CD14-positive monocyte (primary cell): ENCODE measurements around the genes DTX4 and OR5A2.

DNA sequence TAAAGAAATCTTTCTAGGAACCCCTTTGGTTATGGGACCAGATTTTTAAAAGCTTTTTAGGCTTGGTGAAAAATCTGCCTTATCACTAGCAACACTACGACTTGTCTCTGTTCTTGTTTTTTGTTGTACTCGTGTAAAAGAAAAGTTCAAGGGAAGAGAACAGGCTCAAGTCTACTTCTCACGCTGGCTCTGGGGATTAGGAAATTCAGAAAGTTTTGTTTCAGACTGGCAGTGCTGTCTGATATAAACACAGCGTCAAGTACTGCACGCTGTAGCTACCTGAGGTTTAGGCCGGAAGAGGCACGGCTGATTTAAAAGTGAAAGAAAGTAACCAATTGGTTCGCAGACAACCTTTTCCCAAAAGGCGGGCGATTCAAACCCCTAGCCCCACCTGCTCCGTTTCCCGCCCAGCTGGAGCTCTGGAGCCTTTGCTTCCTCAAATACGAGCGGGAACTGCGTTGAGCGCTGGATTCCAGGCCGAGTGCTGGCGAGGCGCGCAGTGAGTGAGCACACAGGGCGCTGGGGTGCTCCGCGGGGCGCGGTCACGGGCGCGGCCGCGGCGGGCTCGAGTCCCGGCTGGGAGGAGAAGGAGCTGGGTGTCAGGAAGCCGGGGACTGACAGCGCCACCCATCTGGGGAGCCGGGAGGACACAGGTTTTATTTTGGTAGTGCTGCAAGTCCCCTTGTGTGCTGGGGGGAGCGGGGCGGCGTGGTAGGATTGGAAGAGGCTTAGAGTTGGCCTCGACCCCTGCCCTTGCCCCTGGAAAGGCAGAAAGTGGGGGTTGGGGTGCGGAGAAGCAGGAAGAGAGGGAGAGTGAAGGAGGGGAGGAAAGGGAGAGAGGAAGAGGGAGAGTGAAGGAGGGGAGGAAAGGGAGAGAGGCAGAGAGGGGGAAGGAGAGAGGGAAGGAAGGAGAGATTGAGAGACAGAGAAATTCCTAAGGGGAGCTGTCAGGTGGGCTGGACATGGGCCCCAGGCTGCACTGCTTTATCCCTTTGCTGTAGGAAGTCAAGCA lies 2.0 kb downstream of the FAM111A start:
- CAGE, long polyA plus RNA = no peak

DNA sequence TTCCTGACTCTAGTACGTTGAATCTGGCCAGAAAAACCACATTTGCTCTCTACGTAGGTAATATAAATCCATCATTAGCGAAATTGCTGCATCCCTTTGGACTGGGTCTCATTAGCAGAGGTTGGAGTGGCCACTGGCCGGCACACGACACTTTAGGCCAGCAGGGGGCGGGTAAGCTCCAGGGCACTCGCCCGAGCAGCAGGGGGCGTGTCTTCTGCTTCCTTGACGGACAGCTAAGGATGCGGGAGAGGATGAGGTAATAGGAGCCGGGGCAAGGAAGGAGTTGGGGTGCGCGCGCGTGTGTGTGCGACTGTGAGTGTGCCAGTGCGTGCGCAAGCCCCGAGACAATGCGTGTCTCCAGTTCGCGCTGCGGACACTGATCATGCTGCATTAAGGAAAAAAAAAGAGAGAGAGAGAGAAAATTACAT lies 482 bp upstream of the DTX4 start:
- CAGE, long polyA plus RNA = no peak

GRCh38 chr11:59171864-59172699 lies at the start of gene DTX4:
TSS of gene DTX4 (plus strand) at chr11:59172132.
- CAGE, long polyA plus RNA = no peak

DNA sequence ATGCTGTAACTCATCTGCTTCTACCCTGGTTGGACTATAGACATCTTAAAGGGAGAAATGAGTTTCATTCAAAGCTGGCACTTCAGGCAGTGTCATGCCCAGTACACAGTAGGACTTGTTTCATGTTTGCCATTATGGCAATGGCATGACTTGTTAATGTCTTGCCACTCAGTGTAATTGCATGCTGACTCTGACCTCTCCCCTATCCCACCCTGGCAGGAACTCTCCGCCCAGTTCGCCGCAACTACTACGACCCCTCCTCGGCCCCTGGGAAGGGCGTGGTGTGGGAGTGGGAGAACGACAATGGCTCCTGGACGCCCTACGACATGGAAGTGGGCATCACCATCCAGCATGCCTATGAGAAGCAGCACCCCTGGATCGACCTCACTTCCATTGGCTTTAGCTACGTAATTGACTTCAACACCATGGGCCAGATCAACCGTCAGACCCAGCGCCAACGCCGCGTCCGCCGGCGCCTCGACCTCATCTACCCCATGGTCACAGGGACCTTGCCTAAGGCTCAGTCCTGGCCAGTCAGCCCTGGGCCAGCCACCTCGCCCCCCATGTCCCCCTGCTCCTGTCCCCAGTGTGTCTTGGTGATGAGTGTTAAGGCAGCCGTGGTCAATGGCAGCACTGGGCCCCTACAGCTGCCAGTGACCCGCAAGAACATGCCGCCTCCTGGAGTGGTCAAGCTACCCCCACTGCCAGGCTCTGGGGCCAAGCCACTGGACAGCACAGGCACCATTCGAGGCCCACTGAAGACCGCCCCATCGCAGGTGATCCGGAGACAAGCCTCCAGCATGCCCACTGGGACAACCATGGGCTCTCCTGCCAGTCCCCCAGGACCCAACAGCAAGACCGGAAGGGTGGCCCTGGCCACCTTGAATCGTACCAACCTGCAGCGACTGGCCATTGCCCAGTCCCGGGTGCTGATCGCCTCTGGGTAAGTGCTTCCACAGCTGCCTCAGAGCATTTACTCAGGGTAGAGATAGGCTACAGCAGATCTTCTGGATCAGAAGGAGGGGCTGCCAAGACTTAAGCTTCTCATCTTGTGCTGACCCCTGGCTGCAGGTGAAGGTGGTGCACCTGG lies 9.9 kb downstream of the DTX4 start:
- CAGE, long polyA plus RNA = no peak

GRCh38 chr11:59426311-59426855 lies at the start of gene OR5A2:
TSS of gene OR5A2 (minus strand) at chr11:59426413.
- CAGE, long polyA plus RNA = no peak

DNA sequence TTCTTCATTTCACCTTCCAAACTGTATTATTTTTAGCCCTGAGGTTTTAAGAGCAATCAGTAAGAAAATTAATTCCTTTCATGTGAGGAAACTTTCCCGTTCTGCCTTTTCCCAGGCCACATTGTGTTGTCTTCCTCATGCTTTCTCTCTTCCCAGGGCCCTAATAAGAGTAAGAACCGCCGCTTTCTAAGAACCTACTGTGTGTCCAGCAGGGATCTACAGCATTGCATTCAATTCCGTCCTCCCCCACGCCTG lies 46.6 kb downstream of the OR4D9 start:
- CAGE, long polyA plus RNA = no peak

- CAGE, long polyA plus RNA = no peak
Measured at GRCh38 chr11:59575687-59576779, 39.5 kb downstream of the OSBP start.

DNA sequence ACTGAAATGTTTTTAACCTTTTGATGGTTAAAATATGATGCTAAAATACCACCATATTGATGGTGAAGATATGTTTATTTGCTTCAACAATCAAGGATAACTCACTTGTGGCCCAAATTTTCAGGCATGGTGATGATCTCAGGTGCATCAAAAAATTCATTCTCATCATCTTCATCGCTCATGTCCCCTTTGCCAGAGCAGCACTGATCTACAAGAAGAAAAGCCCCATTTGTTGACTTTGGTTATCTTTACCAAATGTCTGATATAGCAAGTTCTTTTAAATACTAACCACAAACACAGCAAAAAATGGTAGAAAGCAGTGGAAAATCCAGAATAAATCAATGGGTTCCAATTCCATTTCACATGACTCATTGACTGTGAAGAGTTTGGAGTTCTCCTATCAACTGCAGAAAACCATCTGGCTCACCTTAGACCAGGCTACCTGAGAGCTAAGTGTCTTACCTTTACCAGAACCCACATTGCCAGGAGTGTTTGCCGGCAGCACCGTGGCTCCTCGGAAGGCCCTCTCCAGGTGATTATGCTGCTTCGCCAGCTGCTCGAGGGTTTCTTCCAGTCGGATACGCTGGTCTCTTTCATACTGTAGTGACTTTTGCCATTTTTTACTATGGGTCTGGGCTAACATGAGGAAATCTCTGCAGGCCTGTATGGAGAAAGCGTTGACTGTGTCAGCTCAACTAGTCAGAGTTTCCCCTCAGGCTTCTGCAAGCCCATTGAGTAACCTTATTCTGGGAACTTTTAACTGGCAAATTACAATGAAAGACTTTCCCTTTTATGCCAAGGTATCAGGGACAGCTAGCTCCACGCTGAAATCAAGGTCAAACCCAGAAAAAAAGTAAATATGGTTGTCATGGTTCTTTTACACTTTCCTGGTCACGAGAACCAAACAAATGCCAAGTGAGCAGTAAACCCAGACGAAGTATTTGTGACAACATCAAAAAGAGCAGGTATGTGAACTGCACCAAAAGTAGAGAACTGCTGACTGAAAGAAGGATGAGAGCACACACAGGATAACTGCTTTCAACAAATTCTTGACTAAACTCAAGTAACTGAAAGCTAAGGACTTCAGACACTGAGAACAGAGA lies 14.0 kb downstream of the OSBP start:
- CAGE, long polyA plus RNA = no peak

DNA sequence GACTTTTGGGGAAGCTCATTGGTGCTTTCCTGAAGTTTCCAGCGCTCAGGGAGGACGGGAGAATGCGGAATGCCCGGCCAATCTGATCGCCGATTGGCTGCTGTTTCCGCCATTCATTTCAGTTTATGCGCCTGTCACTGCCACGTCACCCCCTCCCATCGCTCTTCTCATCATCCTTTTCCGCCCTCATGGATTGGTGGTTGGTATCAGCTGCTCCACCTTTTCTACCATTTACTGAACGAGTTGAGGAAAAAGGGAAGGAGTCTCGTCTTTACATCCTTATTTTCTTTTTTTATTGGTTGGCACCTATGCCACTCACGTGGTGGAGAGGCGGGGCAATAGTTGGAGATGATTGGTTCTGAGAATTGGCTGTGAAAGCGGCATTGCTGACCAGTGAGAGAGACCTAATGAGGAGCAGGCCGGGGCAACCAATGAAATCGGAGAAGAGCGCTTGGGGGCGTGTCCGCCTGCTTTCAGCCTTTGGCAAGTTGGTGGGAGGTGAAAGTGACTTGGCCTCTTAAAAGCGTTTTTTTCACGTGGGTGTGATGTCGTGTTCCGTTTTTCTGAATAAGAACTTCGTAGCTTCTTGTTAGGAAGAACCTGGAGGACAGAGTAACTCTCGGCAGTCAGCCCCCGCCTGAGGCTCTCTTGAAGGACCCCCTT lies 534 bp upstream of the OSBP start:
- CAGE, long polyA plus RNA = no peak

DNA sequence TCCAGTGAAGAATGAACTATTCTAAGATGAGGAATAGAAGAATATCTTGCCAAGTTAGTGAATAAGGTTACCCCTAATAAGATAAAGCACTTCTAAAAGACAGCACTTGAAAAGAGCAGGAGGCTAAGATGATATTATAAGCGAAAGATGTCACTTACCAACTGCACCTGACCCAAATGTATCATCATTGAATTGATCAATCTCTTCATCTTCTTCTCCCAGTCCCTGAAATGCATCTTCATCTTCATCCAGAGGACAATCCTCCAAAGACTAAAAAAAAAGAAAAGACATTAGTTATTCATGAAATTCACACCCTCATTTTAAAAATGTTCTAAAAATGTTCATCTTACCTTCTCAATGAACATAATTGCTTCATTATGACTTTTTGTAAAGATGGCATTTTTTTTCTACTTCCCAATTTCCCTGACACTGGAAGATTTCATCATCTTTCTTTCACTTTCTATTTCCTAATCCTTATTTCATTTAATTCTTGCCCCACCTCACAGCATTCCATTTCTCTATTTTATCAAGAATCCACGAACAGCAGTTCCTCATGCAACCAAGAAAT lies 2.1 kb downstream of the PATL1 start:
- CAGE, long polyA plus RNA = no peak

DNA sequence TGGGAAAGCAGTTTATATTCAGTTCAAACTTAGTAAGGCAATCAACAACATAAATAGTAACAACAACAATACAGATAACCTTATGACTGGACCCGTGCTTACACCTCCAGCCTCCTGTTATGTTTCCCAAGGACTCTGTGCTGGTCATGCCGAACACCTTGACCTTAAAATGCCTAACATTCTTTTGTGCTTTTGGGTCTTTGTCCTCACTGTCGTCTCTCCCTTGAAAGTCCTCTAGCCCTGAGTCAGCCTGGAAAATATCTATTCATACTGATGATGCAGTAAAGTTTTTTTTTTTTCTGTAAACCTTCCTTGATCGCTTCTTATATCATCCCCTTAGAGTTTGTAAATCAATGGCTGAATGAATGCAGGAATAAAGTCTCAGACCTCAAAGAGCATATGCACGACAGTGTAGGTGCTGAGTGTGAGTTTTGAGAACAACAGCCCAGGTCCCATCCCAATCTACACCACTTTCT lies 8.9 kb downstream of the TCN1 start:
- CAGE, long polyA plus RNA = no peak

- CAGE, long polyA plus RNA = no peak
Measured at GRCh38 chr11:60336645-60337290, 9.7 kb downstream of the MS4A6E start.

DNA sequence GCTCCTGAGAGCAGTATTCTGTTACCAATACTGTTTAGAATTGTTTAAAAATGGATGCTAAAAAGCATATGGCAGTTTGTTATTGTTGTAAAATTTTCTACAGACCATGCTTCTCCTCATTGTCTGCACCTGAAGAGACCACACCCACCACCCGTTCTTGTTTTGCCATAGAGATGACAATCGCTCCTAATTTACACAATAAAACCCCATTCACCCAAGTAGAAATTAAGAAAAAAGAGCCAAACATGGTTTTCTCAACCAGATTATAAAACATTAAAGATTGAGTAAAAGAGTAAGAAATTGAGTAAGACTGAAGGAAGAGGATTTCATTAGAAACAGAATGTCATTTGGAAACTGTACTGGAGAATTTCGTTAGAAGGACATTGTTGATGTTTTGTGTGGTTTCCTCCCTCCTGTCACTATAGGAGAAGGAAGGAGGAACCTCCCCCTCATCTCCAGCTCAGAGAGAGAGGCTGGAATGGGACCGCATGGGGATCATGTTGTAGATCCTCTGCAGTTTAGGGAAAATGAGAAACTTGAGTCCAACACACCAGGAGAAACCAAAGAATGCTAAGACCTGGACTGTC lies 14.3 kb upstream of the MS4A7 start:
- CAGE, long polyA plus RNA = no peak

DNA sequence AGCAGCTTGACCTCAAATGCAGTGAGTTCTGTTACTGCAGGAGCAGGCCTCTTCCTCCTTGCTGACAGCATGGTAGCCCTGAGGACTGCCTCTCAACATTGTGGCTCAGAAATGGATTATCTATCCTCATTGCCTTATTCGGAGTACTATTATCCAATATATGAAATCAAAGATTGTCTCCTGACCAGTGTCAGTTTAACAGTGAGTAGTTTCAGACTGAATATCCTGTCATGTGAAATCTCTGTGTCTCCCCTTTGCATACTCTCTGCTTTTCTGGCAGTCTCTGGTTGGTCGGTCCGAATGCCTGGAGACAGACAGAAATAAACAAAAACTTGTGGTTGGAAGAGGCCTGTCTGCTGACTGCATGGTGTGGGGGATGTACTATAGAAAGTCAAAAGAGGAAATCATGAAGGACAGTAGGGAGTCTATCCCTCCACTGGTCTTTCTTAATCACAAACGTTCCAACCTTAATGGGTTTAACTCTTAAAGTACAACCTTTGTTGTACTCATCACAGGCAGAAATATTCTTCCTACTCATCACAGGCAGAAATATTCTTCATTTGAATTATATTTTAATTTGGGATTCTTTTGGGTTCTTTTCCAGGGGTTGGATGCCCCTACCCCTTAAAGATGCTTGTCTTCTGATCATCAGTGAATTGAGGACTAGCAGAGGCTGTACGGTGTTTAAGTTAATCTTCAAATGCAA lies 6.7 kb upstream of the MS4A14 start:
- CAGE, long polyA plus RNA = no peak

GRCh38 chr11:60457416-60458055 lies 1.9 kb downstream of the MS4A1 start:
- CAGE, long polyA plus RNA = no peak

DNA sequence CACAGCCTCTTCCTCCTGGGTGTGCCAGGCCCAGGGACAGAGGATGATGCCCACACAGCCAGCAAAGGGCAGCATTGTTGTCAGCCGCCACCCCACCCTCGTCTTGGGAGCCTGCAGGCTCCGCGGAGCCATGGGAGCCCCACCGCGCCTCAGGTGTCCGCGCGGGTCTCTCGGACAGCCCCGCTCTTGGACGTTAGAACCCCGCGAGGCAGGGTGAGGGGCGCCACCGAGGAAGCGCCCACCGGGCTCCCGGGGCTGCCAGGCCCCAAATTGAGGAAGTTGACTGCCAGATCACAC lies 83.9 kb upstream of the MS4A8 start:
- CAGE, long polyA plus RNA = no peak

DNA sequence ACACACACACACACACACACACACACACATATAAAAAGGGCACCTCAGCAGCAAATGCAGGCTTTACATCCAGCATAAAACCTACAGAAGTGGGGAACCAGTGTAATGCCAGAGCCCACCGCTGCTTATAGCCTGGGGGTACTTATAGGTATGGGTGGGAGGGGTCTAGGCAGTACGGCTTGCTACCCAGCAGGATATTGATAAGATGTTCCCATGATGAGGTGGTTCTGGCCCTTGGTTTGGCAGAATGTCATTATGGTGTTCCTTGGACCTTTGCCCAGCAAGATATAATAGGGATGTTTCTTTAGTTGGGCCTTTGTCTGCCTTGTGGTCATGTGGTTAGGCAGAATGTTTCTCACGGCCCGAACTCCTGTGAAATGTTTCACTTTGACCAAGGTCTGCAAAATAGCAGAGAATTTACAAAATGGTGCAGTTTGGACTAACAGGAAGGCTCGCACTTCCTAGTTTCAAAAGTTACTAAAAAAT lies 15.6 kb upstream of the MS4A8 start:
- CAGE, long polyA plus RNA = no peak

GRCh38 chr11:60781099-60781484 lies 4.0 kb upstream of the MS4A10 start:
- CAGE, long polyA plus RNA = no peak

- CAGE, long polyA plus RNA = no peak
Measured at GRCh38 chr11:60854164-60854598, 1.6 kb downstream of the PTGDR2 start.

DNA sequence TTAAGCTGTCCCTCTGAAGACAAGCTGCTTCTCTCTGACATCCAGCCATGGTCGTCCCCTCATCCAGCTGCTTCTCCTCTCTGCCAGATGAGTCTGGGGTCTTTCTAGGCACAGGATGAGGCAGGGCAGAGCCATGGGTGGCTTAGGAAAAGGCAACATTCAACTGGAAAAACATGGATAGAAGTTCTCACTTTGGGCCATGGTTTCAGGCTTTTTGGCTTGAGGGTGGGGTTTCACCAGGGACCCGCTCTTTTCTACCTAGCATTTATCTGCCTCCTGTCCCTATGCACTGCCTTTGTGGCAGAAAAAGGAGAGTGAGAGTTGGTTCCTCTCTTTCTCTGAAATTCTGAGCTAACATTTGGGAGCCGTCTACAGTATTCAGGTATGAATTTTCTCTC lies 644 bp upstream of the TMEM109 start:
- CAGE, long polyA plus RNA = no peak